Tongue (tissue), 2 donors: ENCODE measurements around a stretch of chr16.

- RAMPAGE, long total RNA, result no peak
These were observed 777 bp downstream of the TXNL4B start for GRCh38 chr16:72092451-72093234.

DNA sequence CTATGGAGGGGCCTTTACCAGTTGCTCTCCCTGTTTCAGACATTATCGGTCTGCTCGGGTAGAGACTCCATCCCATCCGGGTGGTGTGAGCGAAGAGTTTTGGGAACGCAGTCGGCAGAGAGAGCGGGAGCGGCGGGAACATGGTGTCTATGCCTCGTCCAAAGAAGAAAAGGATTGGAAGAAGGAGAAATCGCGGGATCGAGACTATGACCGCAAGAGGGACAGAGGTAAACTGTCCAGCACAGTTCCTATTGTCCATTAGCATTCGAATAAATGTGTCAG is 3.1 kb downstream of the DHX38 start:
- RAMPAGE, long total RNA, result no peak

- RAMPAGE, long total RNA, result no peak
These were observed 6.6 kb downstream of the DHX38 start for GRCh38 chr16:72100213-72100699.

DNA sequence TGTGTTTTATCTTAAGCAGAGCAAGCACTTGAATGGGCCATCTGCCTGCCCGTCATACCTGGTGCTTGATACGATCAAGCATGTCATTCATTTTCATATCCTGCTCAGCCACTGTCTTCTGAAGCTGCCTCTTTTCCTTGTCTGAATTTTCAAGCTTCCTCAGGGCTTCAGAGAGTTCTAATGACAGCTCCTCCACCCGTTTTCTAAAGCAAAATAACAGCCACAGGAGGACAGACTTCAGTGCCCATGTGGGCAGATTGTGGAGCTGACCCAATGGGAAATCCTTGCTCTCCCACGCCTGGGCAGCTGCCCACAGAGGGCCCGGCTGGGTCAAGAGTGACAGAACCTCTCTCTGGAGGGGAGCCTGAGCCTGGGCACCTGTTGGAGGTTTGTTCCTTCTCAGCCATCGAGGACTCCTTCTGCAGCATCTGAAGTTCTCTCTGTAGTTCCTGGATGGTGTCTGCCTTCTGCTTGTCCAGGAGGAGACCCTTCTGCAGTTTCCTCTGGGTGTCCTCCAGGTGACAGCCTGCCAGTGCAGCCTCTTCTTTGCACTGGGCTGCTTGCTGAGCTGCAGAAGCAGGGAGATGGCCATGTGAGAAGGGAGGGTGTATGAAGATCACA is 36.6 kb downstream of the DHX38 start:
- RAMPAGE, long total RNA, result no peak

GRCh38 chr16:72224067-72224412 is 52.1 kb upstream of the PMFBP1 start:
- RAMPAGE, long total RNA, result no peak

DNA sequence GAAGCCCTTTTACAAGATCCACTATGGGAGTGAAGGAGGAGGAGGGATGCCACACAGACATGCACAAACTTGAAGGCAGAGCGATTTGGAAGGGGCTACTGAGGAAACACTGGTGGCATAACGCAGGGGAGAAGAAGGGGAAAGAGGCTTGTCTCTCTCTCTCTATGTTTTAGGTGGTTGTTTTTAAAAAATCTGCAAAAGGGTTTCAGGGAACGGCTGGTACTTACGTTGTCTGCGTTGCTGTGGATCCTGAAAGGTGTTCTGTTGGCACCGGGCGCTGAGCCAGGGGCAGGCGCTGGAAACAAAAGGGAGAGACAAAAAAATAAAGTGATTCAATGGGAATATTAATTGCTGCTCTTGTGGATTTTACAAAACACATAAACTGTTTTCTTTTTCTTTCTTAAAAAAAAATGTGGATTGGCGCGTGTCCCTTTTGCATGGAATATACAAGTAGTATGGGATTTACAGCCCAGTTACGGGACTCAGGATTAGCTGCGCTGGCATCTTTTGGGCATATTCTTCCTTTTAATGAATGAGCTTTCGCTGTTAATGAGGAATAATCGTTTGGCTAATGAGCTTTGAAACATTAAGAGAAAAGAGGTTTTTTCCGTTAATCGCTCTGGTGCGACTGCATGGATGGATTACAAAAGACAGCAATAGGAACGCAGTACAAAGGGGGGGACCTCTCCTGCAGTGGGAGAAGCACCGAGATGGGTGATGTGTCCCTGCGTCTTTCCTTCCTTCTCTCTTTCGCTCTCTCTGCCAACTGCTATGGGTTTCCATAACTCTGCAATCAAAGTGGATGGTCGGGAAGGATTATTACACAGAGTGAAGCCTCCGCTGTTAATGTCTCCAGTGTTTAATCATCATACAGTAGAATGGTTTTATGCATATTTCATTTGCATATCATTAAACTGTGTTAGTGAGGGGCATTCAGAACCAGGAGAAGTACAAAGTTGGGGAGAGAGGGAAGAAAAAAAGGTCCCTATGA is 255.5 kb upstream of the PMFBP1 start:
- RAMPAGE, long total RNA, result no peak

DNA sequence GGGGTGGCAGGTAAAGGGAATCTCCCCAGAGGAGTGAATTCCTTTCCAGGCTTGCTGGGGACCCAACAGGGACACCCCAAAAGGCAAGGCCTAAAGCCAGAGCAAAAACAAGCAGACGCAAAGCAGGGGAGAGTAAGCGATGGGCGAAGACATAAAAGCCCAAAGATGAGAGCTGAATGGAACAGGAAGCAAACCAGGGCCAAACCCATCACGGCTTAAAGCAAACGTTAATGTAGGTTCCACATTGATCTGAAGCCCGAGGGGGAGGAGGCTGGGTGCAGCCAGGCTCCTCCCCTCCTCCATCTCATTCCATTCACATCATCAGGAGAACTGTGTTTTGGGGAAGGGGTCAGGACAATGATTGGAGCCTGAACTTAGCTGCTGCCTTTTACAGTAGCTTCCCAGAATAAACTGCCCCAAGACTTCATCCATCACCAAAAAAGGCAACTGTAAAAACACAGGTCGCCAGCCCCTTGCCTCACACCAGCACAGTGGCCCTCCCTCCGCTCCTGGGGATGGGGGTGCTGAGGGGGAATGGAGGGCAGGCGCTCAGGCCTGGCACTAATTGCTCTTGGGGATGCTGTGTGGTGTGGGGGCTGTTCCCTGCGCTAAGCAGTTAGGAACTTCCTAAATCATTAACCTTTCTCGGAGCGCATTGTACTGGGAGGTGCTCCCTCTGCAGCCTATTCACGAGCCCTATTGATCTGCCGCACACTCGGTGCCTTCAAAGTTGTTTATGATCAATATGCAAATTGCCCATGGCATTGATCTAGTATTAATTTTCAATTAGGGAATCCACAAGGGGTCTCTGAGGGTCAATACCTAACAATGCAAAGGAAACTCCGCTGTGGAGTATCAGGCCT is 200.1 kb downstream of the ZFHX3 start:
- RAMPAGE, long total RNA, result no peak

GRCh38 chr16:72876215-72876645 is 171.7 kb downstream of the ZFHX3 start:
- RAMPAGE, long total RNA, result no peak

GRCh38 chr16:72924917-72925593 is 122.9 kb downstream of the ZFHX3 start:
- RAMPAGE, long total RNA, result no peak

GRCh38 chr16:72938625-72939168 is 109.2 kb downstream of the ZFHX3 start:
- RAMPAGE, long total RNA, result no peak

- RAMPAGE, long total RNA, result no peak
These were observed 20.3 kb downstream of the ZFHX3 start for GRCh38 chr16:73027577-73028011.

- RAMPAGE, long total RNA, result no peak
These were observed 797 bp upstream of the ZFHX3 start for GRCh38 chr16:73048357-73049492.

- RAMPAGE, long total RNA, result no peak
These were observed 6.2 kb upstream of the ZFHX3 start for GRCh38 chr16:73054102-73054559.

GRCh38 chr16:73172974-73173335 is 125.0 kb upstream of the ZFHX3 start:
- RAMPAGE, long total RNA, result no peak

- RAMPAGE, long total RNA, result no peak
These were observed 376.8 kb upstream of the ZFHX3 start for GRCh38 chr16:73424752-73425166.

DNA sequence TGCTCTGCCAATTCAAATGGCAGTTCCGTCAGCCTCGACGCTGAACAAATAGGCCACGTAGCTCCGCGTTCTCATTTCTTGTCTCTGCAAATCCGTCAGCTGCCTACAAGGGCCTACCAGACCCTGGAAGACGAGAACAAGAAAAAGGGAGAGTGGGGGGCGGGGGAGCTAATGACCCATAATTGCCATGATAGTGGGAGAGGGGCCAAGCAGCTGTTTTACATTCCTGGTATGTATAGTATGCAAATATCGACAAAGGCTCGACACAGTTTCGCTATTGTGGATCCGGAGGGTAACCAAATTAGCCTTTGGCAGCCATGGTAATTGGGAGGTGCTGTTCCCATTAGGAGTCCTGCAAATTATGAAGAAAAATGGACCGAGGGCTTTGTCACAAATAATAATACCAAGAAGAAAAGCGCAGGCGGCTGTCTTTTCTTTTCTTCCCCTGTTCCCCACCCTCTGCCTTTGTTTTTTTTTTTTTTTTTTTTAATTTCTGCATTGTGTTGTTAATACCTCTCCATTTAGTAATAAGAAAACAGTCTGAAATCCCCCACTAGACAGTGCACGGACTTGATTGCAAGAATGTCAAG is 435.6 kb upstream of the ZFHX3 start:
- RAMPAGE, long total RNA, result no peak

GRCh38 chr16:74302667-74303407 is 6.2 kb downstream of the PSMD7 start:
- RAMPAGE, long total RNA, result no peak

- RAMPAGE, long total RNA, result no peak
These were observed 22.4 kb downstream of the NPIPB15 start for GRCh38 chr16:74398405-74398955.

DNA sequence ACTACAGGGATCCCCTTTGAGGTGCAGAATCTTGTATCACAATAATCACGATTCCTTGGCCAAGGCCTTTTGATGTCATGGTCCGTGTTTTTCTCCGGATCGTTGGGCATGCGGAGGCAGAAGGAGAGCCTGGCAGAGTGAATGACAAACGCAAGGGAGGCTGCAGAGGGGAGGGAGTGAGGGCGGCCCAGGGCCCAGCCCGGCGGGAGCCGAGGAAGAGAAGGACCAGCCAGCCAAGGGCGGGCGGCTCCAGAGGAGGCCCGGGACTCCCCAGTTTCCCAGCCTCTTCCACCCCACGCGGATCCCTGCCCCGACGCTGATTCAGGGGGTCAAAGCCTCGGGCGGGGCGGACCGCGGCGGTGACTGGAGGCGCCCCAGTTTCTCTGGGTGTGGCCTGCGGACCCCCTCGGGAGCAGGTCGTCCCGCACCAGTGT is 14.7 kb downstream of the CLEC18B start:
- RAMPAGE, long total RNA, result no peak

- RAMPAGE, long total RNA, result no peak
These were observed 5.8 kb downstream of the GLG1 start for GRCh38 chr16:74600997-74601610.